Urinary bladder (tissue), 3 donors: ENCODE results near the gene RMI1.

DNA sequence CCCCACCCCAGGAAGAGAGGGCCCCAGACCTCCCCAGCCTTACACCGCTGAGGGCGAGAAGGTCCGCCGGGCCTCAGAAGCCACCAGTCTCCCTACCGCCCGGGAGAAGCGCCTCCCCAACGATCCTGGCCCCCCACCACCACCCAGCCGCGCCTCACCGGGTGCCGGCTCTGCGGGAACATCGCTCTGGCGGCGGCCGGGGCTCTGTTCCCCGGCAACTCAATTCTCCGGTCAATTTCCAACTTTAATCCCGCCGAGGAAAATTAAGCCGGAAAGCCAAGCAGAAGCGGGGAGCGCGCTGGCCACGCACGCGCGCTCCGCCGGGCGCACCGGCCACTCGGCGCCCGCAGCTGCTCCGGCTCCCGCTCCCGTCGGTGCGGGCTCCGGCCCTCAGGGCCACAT is 1.3 kb downstream of the TLE1 start:
- PRO-cap = no peak
- RAMPAGE, long total RNA = no peak

DNA sequence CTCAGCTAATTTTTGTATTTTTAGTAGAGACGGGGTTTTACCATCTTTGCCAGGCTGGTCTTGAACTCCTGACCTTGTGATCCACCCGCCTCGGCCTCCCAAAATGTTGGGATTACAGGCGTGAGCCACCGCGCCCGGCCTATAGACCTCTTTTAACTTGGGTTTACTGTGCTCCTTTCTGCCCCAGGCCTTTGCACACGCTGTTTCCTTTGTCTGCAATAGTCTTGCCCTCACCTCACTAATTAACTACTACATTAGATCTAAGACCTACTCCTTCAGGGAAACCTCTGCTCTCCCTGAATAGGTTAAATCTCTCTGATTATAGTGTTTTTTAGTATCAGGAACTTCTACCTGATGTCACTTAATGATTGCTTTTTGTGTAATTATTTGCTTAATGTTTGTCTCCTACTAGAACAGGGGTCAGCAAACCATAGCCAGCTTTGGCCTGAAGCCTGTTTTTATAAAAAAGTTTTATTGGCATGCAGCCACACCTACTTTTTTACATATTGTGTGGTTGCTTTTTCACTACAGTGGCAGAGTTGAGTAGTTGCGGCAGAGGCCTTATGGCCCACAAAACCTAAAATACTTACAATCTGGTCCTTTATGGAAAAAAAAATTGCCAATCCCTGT is 31.2 kb upstream of the TLE1 start:
- PRO-cap = no peak
- RAMPAGE, long total RNA = no peak

GRCh38 chr9:81797500-81797758 is 108.1 kb upstream of the TLE1 start:
- PRO-cap = no peak
- RAMPAGE, long total RNA = no peak

- PRO-cap = no peak
- RAMPAGE, long total RNA = no peak
Measured at GRCh38 chr9:81877082-81877338, 51.2 kb upstream of the SPATA31D4 start.

- PRO-cap = no peak
- RAMPAGE, long total RNA = no peak
Measured at GRCh38 chr9:83060393-83060976, 2.5 kb downstream of the RASEF start.

- PRO-cap = no peak
- RAMPAGE, long total RNA = no peak
Measured at GRCh38 chr9:83060977-83061539, 1.9 kb downstream of the RASEF start.

GRCh38 chr9:83061936-83062751 is 798 bp downstream of the RASEF start:
- PRO-cap = no peak
- RAMPAGE, long total RNA = no peak

GRCh38 chr9:83228670-83229065 is 165.7 kb upstream of the RASEF start:
- PRO-cap = no peak
- RAMPAGE, long total RNA = no peak

- PRO-cap = no peak
- RAMPAGE, long total RNA = no peak
Measured at GRCh38 chr9:83266446-83267656, 203.9 kb upstream of the RASEF start.

DNA sequence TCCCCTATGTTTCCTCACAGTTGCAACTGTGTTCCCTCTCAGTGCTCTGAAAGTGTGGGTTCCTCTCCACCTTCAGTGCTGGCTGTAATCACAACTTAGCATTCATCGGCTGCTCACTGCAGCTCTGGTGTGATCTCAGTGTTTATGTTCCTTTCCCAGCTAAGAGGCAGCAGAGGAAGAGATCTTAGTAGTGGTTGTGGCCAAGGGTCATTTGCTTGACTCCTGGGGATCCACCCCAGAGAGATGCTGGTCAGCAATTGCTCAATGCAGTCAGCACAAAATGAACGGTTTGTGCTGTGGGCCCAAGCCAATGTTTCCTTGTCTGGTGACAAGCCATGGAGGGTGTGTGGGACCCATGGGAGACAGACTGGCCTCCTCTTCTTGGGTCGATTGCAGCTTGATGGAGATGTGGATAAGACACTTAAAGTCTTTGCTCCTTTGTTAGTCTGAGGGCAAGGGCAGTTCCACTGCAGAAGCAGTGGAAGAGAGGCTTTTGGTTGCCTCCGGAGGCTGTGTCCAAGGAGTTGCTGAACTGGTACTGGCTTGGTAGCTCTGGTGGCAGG is 16.1 kb upstream of the FRMD3 start:
- PRO-cap = no peak
- RAMPAGE, long total RNA = no peak

- PRO-cap = unidirectional peak, plus-strand start at chr9:83642569
- RAMPAGE, long total RNA = no peak
Measured at GRCh38 chr9:83642314-83642766, 19.4 kb downstream of the IDNK start.

DNA sequence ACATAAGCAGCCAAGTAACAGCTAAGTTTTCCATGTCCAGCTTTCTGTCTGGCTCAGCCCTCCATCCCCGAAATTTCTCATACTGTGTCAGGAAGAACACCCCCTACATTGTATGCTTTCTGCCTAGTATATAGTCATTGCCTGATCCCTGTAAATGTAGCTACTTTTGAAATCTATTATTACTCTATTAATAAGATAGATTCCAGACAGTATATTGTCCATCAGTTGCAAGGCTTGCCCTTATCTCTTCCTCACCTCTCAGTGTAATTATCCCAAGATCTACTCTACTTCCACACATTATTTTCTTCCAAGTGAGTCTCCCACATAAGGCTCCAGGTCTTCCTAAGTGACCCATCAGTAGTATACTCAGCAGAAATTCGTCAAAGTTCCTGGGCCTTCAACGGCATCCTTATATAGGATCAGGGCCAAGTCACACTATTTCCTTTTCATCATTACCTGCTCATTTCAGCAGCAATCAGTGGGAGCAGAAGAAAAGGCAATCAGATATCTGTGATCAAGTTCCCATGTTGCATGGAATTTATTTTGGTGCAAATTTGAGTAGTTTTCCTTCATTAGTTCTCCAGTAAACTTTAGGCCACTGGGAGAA is 20.2 kb downstream of the GKAP1 start:
- PRO-cap = no peak
- RAMPAGE, long total RNA = no peak

DNA sequence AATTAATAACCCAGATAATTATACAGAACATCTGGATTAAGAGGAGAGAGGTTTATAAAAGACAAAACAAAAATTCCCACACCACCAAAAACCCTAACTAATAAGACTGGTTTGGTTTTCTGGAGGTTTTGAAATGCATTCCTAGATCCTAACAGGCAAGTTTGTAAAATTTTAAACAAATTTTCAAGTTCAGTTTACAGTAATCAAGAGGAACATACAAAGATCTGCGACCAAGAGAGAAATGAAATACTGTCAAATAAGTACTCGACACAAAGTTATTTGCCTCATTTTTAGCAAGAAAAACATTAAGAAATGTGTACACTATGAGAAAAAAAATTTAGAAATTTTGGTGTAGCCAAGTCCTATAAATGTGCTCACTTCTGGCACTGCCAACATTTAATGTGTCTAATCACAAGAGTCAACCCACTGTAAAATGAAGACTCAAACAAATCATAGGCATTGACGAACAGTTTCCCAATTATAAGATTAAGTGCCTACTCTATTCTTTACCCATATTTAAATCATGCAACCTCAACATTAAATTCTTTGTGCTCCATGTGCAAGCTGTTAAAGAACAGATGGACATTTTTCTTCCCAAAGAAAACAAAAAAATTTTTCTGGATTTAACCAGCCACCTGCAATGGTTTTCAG is 3.9 kb downstream of the HNRNPK start:
- PRO-cap = no peak
- RAMPAGE, long total RNA = no peak

DNA sequence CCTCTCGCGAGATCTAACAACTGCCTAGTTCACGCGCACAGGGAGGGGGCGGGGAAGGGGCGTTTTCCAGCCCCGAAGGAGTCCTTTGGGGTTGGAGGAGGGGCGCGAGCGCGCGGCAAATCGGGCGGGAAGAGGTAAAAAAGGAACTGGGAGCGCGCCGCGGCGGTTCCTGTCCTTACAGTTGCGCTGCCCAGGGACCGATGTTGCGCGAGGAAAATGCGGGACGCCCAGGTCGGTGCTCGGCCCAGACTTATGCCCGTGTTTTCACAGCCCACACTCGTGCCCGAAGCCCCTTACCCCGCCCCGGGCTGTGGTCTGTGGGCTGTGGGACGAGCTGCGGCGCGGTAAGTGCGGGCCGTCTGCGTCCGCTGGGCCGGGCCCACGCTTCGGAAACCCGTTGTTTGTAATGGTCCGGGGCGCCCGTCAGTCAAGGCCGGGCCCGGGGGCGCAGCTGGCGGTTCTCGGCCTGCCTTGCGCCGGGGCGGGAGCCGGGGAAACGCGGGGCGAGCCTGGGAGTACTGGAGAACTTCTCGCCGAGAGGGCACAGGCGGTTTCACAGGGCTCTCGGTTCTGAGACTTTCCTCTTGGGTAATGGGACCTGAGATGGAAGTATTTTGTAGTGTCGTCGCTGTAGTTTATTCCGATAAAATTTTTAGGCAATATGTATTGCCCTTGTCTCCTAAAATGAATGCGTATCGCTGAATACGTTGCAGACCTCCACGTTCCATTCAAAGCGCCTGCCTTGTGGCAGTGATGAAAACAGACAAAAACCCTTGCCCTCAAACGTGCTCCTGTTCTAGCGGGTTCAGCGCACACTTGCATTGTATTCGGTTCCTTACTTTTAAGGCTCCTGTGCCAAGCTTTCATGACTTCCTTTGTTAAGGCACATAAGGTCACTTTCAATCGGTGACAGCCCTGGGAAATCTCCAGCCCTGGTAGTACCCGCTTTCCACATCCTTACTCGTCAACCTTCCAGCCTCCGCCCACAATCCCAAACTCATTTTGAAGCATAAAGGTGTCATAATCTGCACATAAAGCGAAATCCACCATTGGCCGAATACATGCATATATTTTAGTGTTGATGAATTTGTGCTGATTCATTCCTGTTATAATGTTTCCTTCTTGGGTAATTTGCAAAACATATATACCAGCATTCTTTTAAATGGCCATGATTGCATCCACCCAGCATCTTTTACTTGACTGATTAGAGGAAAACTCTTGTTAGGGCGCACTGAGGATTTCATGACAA is at the start of gene RMI1:
Gene RMI1 (plus strand): TSS at position 145 of the 1,249 bp plus-strand sequence.
- PRO-cap = bidirectional peak, plus-strand start at position 137 of the sequence, minus-strand start outside the sequence
- RAMPAGE, long total RNA = no peak

DNA sequence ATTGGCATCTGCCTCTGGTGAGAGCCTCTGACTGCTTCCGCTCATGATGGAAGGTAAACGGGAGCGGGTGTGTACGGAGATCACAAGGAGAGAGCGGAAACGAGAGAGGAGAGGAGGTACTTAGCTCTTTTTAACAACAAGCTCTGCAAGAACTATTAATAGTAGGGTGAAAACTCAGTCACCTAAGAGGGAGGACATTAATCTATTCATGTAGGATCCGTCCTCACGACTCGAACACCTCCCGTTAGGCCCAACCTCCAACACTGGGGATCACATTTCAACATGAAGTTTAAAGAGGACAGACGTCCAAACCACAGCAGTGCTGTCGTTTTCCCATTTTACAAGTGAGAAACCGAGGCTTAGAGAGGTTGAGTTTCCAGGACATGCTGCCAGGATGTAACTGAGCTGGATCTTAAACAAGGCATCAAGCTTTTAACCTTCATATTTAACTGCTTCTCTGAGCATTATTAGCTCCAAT is 173.6 kb downstream of the SLC28A3 start:
- PRO-cap = no peak
- RAMPAGE, long total RNA = no peak

GRCh38 chr9:84265891-84266550 is 74.5 kb downstream of the SLC28A3 start:
- PRO-cap = no peak
- RAMPAGE, long total RNA = no peak

DNA sequence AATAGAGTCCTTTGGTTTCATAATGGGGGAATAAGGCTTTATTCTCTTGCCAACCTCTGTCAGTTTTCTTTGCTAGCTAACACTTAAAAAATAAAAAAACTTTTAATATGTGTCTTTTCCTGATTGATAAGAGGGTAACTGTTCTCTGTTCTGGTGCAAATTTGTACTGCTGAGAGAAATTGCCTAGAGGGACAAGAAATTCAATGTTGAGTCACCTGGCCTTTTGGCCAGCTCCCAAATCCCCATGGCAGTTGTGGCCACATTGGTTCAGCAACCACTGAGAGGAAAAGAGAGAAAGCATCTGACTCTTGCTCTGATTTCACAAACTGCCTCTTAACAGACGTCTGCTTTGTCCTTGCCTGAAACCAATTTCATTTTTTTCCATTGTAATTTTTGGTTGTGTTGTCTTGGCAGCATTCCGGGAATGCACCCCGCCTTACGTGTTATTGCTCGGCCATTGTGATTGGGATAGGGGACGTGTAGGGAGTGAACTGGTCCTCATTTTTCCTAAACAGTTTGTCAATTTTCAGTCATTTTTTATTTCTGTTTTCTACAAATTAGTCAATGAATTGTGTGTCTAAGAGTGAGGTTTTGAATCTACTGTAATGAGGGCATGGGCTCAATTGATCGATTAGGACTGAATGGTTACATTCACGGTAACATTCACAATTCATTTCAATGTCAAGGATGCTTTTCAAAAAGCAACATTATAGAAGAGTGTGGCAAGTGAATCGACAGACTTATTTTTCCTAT is 42.5 kb downstream of the NTRK2 start:
- PRO-cap = no peak
- RAMPAGE, long total RNA = no peak

- PRO-cap = no peak
- RAMPAGE, long total RNA = no peak
Measured at GRCh38 chr9:85040536-85041302, 371.2 kb downstream of the NTRK2 start.

GRCh38 chr9:85742390-85742614 is 548 bp upstream of the AGTPBP1 start:
- PRO-cap = no peak
- RAMPAGE, long total RNA = no peak

GRCh38 chr9:85744453-85744728 is 2.6 kb upstream of the AGTPBP1 start:
- PRO-cap = no peak
- RAMPAGE, long total RNA = no peak